Cardiac muscle cell (in vitro differentiated cells and primary cell): ENCODE measurements around the gene UBA3.

DNA sequence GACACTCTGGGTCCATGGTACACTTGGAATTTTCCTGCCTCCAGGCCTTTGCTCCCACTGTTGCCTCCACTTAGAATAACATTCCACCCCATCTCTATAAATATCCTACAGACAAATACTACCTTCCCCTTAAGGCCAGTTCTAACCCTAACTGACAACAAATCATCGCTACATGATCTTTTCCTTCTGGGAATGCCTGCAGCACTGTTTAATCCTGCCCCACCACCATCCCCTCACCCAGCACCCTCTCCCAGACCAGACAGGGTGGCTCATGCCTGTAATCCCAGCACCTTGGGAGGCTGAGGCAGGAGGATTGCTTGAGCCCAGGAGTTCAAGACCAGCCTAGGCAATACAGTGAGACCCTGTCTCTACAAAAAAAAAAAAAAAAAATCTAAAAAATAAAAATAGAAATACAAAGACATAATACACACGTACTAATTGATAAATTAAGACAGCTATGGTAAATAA, 23.9 kb downstream of the MAGI1 start:
- RAMPAGE, long total RNA: no peak
- RRBS: no CpG with 5 or more reads among the region's 2 CpGs

GRCh38 chr3:66053366-66053946, 14.7 kb upstream of the MAGI1 start:
- RAMPAGE, long total RNA: no peak
- RRBS: no CpG with 5 or more reads among the region's 5 CpGs

DNA sequence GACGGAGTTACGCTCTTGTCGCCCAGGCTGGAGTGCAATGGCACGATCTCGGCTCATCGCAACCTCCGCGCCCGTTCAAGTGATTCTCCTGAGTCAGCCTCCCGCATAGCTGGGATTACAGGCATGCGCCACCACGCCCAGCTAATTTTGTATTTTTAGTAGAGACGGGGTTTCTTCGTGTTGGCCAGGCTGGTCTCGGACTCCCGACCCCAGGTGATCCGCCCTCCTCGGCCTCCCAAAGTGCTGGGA, 26.3 kb upstream of the SLC25A26 start:
- RAMPAGE, long total RNA: no peak
- RRBS: no CpG with 5 or more reads among the region's 18 CpGs

DNA sequence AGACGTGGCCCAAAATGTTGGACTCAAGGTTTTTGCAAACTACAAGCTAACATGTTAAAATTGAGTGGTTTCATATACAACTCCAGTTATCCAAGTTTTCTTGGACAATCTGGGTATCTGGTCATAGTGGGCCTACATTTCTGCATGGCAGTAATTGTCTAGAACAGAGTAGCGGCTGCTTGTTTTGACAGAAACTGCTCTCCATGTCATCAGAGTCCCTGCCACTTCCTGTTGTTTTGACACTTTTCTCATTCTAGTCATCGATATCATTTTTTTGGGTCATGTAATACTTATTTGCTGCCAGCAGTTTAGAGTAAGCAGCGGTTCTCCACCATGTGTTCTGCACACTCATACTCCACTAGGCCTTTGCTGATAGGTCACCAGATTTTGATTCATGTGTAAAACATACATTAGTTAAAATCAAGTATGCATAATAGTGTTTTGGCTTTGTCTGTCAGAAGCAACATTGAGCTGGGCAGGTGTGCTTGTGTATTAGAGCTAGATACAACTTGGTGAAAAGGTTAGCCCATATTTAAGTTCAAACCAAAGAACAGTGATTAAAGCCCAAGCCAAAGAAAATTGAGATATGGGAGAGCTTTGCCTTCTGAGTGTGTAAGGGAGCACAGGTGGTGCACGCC, 81.6 kb downstream of the SLC25A26 start:
- RAMPAGE, long total RNA: no peak
- RRBS: no CpG with 5 or more reads among the region's 5 CpGs

GRCh38 chr3:66380083-66380542, 120.7 kb downstream of the LRIG1 start:
- RAMPAGE, long total RNA: no peak
- RRBS: no CpG with 5 or more reads among the region's 15 CpGs

DNA sequence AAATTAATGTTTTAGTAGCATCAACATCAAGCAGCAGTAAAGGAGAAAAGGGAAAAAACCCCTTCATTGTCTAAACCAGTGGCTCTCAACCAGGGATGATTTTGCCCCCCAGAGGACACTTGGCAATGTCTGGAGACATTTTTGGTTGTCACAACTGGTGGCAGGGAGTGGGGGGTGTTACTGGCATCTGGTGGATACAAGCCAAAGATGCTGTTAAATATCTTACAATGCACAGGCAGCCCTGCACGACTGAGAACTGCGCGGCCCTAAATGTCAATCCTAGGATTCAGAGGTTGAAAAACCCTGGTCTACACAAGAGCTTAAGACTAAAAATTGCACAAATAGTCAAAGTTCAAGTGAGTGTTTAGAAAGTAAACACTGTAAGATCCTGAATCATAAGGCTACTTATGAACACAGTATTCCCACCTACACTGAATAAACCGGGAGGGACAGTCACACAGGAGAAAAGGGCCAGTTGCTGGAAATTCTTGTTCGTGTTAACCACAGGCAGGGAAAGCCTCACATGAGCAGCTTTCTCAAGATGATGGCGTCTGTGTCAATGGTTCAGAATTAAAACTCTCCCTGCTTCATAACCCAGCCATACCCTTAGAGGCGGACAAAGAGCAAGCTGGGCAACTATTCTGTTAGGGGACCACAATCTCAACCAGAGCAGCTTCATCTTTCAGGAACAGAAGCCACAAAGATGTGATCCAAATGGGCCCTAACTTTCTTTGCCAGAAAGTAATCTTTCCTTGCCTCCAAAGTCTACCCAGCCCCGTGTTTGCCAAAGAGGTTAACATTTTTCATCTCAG, 37.7 kb downstream of the LRIG1 start:
- RAMPAGE, long total RNA: no peak
- RRBS: no CpG with 5 or more reads among the region's 8 CpGs

DNA sequence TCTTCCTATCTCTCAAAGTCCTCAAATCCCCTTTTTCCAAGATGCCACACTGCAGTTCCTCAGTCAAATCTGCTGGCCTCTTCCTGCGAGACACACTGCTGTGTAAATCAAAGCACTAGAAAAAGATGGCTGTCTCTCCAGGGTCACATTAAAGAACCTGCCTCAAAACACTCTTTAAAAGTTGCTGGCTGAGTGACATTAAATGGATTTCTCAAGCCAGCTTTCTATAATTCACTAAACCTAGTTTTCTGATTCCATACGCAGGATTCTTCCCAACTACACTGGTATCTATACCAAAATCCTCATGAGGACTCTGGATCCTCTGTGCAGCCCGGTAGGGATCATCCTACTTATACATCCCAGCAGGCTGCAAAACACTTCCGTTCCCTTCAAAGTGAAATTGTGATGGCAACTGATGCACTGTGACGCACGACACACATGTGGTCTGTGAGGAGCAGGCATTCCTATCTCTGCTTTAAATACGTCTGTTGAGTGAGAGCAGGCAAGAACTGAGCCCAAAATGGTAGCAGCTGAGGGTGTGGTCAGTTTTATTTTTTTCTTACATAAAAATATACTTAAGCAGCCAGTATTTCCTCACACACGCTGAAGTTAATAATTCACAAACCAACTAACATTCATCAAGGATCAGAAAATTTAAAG, 24.2 kb downstream of the LRIG1 start:
- RAMPAGE, long total RNA: no peak
- RRBS: no CpG with 5 or more reads among the region's 8 CpGs

- RAMPAGE, long total RNA: no peak
- RRBS: no CpG with 5 or more reads among the region's 11 CpGs
These were observed 2.4 kb downstream of the LRIG1 start for GRCh38 chr3:66498072-66499241.

DNA sequence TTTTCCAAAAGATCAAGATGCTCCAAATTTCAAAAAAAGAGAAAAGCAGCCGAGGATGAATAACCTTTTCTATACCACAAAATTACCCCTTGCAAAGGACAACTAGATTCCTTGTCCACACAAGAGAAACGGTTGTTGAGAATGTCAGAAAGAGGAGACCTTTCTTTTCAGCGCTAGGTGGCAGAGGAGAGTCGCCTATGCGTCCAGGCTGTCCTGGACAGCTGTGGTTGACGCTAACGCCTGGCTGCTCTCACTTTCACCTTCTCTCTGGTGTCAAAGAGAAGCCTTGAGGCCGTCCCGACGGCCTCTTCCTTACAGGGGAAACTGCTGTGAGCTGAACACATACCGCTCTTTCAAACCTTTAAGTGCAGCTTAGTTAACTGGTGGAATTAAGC, 26.3 kb upstream of the KBTBD8 start:
- RAMPAGE, long total RNA: no peak
- RRBS: no CpG with 5 or more reads among the region's 11 CpGs

DNA sequence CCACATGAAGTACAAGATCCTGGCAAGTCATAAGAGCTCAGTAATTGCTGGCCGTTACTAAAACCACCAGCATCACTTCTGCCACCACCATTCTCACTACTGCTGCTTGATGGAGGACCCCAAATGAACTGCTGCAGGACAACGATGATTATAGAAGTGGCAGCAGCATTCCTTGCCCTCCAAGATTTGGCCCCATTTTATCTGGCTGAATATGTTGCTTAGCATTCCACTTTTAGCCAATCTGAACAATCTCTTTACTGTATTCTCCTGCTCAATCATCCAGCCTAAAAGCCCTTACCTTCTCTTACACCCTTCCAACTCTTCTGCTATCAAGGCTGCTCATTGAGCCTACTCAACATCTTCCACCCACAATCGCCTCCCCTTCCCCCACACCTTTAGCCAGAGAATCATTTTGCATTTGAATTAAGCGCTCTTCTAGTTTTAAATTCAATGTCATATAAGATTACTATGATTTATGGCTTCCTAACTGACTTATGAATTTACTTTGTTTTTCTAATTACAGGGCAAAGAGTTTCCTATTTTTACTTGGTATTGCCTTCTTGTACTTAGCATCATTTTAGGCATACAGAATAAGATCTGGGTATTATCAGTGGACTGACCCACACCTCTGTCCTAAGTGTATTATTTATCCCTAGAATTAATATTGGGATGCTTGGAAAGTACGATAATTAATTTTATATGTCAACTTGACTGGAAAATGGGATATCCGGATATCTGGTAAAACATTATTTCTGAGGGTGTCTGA, 229.6 kb downstream of the SUCLG2 start:
- RAMPAGE, long total RNA: no peak
- RRBS: no CpG with 5 or more reads among the region's 6 CpGs

- RAMPAGE, long total RNA: no peak
- RRBS: no CpG with 5 or more reads among the region's 2 CpGs
These were observed 164.9 kb downstream of the SUCLG2 start for GRCh38 chr3:67489600-67489896.

DNA sequence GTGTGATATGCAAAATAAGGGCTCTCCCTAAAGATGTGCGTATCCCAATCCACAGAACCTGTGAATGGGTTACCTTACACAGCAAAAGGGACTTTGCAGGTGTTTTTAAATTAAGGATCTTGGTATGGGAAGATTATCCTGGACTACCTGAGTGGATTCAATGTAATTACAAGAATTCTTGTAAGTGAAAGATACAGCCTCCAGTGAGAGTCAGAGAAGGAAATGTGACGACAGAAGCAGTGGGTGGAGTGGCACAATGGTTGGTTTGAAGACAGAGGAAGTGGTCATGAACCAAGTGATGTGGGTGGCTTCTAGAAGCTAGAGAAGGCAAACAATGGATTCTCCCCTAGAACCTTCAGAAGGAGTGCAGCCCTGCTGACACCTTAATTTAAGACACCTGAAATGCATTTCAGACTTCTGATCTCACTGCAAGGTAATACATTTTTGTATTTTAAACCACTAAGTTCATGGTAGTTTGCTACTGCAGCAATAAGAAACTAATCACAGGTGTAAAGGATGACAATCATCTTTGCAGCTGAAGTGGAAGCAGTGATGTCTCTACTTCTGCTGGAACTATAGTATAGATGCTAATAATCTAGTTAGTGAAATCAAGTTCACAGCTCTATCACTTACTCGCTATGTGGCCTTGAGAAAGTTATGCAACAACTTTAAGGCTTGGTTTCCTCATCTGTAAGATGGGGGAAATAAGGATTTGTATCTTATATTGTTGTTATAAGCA, 53.7 kb downstream of the TAFA1 start:
- RAMPAGE, long total RNA: no peak
- RRBS: no CpG with 5 or more reads among the region's 3 CpGs

DNA sequence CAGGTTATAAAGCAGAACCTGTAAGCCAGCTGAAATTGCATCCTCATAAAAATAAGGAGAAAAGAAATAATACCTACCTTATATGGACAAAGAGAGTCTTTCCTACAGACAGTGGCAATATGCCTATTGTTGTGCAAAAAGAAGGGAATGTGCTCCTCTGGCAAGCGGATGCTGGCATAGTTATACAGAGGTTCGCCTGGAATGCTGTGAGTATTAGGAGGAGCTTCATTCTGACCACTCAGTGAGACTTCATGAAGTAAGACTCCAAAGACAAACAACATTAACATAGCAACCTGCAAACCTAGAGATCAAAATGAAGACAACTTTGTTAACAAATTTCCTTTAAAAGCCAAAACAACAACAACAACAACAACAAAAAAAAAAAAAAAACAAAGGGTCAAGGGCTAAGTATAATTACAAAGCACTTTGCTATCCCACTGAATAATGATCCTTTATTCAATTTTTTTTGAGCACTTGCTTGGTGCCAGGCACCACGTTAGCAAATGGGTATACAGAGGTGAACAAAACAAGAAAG, 3.9 kb downstream of the EOGT start:
- RAMPAGE, long total RNA: no peak
- RRBS: no CpG with 5 or more reads among the region's 3 CpGs

DNA sequence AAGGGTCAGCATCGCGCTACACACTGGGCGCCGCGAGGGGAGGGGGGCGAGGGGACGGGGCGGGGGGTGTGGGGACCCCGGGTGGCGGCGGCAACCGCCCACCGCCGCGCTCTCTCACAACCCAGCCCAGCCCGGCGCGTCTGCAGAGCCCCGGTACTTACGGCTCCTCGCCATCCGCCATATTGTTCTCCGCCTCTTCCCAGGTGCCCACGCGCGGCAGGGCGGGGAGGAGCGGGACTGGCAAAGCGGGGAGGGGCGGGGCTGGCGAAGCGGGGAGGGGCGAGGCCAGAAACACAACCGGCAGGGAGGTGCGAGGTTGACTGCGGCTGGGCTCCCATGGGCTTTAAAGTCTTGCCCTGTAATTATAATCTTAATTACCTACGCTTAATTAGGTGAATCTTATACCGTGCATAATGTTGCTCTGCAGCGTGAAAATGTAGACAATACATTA, at the start of gene UBA3:
Gene UBA3, minus strand, starts transcription at position 193 of the 451 bp plus-strand sequence.
- RAMPAGE, long total RNA: start-site peak on the minus strand centred at position 194 of the sequence, 15 bp wide, 1,343 and 557 reads in 2 replicates
- RRBS: 3% methylated on average over 8 of the region's 39 CpGs

DNA sequence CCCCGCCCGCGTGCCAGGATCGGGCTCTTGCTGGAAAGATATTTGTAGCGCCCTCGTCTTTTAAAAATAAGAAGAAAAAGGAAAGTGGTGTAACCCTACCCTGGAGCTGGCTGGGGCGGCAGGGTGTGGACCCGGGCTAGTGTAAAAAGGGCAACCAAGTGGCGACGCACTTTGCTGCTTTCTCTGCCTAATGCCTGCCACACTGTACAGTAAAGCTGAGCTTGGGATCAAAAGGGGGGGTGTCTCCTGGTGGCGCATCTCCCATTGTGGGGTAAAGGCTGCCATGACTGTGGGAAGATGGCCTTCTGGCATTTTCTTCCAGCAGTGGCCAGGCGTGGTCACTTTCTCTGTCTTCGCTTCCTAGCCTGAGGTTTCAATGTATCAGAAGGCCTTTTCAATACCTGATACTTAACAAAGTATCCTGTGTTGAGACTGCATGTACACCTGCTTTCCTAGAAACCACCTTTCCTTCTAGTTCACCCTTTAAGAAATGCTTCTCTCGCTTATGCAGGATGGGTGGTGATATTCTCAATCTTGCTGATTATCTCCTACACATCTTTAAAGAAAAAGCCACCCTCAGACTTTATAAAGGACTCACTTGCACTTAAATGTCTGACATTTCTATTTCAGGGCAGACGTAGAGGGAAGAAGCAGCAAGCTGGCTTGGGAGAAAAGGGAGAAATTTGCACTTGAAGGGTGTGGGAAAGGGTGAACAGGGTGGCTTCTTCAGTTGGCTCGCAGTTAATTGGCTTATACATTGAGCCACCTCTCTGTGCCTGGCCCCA, 969 bp downstream of the ARL6IP5 start:
- RAMPAGE, long total RNA: no peak
- RRBS: no CpG with 5 or more reads among the region's 16 CpGs

GRCh38 chr3:69116820-69117498, 5.4 kb downstream of the LMOD3 start:
- RAMPAGE, long total RNA: no peak
- RRBS: no CpG with 5 or more reads among the region's 5 CpGs

DNA sequence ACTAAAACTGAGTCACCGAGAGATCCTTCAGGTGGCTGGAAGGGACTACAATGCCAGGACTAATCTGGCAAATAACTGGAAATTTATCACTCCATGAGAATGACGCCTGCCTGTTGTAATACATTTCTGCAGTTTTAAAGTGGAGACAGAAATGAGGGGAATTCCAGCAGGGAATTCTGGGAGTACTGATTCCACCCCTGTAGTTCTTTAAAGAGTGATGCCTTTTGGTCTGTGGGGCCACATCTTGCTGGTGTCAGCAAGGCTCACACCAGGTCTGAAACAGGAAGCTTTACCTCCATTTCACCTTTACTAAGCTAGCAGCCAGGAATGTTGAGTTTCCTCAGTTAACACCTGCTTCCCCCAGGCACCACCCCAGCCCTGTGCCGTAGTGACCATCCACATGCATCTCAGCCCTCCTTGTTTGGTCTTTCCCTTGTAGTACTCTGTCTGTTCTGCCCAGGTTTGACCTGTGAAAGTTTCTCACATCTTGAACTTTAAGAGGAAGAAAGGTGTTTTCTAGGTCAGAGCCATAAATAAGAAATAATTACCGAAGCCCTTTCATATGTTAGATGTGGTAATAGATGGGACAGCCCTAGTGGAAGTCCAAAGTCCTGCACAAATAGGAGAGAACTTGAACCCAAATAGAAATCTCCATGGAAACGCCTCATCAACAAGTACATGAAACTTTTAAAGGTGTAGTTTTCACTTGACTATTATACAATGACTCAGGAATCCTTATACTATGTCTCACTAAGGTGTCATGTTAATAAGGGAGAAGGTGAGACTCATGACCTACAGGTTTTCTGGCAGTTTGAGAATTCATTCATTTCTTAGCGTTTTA, 56.8 kb upstream of the LMOD3 start:
- RAMPAGE, long total RNA: no peak
- RRBS: no CpG with 5 or more reads among the region's 6 CpGs

DNA sequence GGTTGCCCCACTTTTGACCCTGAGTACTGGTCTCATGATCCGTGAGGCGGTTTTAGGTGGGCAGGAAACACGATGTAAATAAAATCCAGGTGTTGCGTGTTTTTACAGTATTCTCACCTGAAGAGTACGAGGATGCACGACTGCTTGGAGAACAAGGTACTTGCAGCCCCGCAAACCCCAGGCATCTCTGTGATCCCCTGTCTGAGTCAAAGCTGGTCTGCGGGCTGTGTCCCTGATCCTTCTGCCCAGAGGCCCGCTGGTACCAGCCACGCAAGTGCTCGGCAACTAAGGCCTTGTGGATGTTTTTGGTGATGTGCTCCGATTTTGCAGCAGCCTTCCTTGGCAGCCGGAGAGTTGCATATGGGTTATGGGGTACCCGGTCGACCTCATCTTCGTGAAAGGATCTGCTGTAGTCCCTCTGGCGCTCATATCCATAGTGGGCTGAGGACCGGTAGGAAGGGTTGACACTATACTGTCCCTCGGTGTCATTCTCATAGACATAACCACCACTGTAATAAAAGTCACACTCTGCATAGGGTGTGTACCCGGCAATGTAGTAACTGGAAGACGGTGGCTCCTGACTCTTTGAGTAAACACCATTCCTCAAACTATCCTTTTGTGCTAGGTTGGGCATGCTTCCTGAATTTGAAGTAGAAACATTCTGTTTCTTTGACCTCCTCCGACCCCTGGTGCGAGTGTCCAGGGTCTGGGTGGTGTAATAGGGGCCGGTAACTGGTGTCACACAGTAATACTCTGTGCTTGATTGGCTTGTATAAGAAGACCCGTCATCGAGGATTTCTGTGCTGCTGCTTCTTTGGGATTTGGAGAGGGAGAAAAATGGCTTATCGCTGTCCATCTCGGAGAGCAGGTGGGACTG, 58.6 kb upstream of the LMOD3 start:
- RAMPAGE, long total RNA: no peak
- RRBS: 97% methylated on average over 7 of the region's 28 CpGs

- RAMPAGE, long total RNA: no peak
- RRBS: no CpG with 5 or more reads among the region's 7 CpGs
These were observed 124.2 kb upstream of the LMOD3 start for GRCh38 chr3:69246604-69246899.

GRCh38 chr3:69359511-69359951, 26.4 kb downstream of the FRMD4B start:
- RAMPAGE, long total RNA: no peak
- RRBS: no CpG with 5 or more reads among the region's 5 CpGs